Ovary (tissue), 7 donors: ENCODE measurements around a stretch of chr10.

DNA sequence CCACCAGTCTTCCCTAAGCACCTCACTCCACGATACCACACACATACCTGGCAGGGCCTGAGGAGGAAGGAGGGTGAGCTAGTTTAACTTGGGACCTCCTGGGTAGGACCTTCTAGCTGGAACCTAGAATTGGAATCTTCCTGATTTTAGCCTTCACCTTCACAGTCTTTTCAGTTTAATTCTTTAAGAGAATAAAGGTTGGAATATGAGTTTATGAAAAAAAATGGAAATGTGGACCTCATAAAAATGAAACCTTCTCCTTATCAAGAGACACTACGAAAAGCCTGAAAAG, 374.8 kb upstream of the ZMIZ1 start:
- PRO-cap, 7 experiments = no peak in any of the 7 experiments
- RAMPAGE, long total RNA, 2 experiments = no peak in any of the 2 experiments

- PRO-cap, 7 experiments = no peak in any of the 7 experiments
- RAMPAGE, long total RNA, 2 experiments = no peak in any of the 2 experiments
These were observed 323.3 kb upstream of the ZMIZ1 start for GRCh38 chr10:78745486-78745834.

GRCh38 chr10:78805238-78805754, 263.5 kb upstream of the ZMIZ1 start:
- PRO-cap, 7 experiments = peak in 3 of 7 experiments; most common plus-strand start chr10:78805545 (in 1); most common minus-strand start chr10:78805356 (in 3)
- RAMPAGE, long total RNA, 2 experiments = no peak in any of the 2 experiments

- PRO-cap, 7 experiments = peak in 1 of 7 experiments; most common plus-strand start chr10:78900243 (in 1)
- RAMPAGE, long total RNA, 2 experiments = no peak in any of the 2 experiments
These were observed 168.7 kb upstream of the ZMIZ1 start for GRCh38 chr10:78900076-78900357.

- PRO-cap, 7 experiments = no peak in any of the 7 experiments
- RAMPAGE, long total RNA, 2 experiments = no peak in any of the 2 experiments
These were observed 155.0 kb upstream of the ZMIZ1 start for GRCh38 chr10:78913549-78914346.

DNA sequence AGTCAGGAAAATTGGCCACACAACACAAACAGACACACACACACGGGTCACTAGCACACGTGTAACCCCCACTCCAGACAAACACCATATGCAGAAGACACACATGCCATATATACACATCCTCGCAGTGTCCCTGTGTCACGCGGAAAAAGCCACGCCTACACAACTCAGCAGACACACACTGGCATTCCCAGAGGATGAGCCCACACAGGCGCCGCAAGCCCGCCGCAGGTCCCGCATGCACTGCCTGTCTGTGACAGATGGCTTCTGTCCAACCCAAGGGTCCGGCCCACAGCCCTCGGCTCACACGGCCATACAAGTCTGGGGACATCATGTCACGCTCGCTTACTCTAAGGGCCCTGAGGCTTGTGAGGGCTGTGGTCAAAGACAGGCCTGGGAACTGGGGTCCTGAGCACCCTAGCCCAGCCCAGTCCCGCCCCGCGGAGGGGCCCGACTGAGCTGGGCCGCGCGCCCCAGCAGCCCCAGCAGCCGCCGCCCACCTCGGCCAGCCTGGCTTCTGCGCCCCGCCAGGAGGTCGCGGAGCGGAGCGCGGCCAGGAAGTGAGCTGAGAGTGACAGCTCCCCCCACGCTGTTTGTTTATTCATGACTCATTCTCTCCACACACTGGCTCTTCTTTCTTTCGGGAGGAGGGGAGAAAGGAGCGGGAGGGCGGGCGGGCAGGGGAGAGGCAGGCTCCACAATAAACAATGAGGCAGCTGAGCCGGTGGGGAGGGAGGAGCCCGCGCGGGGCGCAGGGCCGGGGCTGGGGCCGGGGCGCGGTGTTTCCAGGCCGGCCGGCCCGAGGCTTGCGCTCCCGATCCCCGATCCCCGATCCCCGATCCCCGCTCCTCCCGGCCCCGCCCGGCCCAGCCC, 95.4 kb upstream of the ZMIZ1 start:
- PRO-cap, 7 experiments = peak in 7 of 7 experiments; most common plus-strand start position 187 of the sequence (in 6); most common minus-strand start position 521 of the sequence (in 6)
- RAMPAGE, long total RNA, 2 experiments = no peak in any of the 2 experiments

DNA sequence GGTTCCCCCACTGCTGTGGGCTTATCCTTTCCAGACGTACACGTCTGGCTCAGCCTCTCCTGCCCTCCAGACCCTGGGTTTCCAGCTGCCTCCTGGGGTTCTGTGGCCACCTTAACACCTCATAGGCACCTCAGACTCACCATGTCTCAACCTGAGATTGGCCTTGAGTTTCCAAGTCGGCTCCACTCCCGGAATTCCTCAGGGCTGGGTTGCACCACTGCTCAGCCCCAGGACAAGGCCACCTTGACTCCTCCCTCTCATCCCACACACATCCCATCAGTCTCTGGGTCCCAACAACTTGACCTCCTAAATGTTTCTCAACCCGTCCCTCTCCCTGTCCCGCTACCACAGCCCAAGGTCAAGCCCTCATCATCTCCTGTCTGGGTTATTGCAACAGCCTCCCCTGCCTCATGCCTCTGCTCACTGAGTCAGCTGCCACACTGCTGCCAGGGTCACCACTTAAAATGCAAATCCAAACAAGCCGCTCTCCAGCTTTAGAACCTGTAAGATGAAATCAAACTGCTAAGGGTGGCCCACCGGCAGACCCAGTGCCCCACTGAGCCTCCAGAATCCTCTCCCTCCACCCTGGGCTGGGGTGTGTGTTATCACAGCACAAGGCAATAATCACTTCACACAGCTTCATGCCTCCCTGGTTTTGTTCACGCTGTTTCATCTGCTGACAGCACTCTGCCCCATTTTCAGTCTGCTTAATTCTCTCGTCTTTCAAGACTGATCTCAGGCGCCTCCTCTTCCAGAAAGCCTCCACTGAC, 90.9 kb upstream of the ZMIZ1 start:
- PRO-cap, 7 experiments = peak in 1 of 7 experiments; most common plus-strand start position 426 of the sequence (in 1); most common minus-strand start position 196 of the sequence (in 1)
- RAMPAGE, long total RNA, 2 experiments = no peak in any of the 2 experiments

DNA sequence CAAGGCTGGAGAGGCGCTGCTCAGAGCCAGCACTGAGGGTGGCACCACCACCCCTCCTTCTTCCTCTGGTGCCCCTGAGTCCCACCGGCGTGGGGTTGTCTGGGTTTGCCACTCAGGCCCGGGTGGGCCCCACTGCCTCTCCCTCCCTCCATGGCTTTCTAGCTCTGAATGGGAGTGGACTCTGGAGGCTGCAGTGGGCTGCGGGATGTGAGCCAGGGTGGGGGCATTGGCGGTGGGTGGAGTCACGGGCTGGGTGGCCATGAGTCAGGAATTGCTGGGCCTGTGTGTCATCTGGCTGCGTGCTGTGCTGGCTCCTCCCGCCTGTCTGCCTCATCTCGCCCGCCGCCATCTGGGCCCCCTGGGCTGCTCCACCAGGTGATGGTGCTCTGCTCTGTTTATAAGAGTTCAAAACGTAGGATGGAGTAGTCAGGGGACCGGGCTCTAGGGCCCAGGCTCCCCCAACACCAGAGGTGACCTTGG, 82.9 kb downstream of the ZMIZ1 start:
- PRO-cap, 7 experiments = peak in 4 of 7 experiments; most common plus-strand start position 404 of the sequence (in 2); most common minus-strand start position 166 of the sequence (in 4)
- RAMPAGE, long total RNA, 2 experiments = no peak in any of the 2 experiments

DNA sequence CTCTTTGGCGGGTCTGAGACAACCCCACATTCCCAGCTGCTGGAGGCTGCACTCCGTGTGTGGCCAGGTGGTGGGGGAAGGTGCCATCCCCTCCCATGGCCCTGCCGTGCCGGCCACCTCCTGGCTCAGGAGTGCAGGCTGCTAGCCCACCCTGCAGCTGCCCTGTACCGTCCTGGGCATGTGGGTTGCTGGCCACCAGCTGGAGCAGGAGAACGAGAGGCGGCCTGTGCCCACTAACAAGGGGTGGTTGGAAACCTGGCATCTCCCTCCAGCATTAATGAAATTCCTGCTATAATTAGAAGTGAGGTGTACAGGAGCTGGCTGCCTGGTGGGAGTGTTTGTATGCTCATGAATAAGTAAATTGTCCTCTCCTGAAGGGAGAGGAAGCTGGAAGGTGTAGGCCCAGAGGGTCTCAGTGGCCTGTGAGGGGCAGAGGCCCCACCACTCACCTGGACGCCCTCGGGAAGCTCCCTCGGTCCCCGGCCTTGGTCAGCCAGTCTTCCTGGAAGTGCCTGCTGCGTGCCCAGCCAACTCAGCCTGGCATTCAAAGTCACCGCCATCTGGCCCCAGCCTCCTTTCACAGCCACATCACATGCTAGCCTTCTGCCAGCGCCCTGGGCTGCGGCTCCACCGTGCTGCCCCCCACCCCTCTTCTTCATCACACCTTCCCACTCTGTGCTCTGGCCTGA, 97.8 kb downstream of the ZMIZ1 start:
- PRO-cap, 7 experiments = no peak in any of the 7 experiments
- RAMPAGE, long total RNA, 2 experiments = no peak in any of the 2 experiments

GRCh38 chr10:79176999-79177469, 108.3 kb downstream of the ZMIZ1 start:
- PRO-cap, 7 experiments = peak in 1 of 7 experiments; most common plus-strand start chr10:79177272 (in 1); most common minus-strand start chr10:79177105 (in 1)
- RAMPAGE, long total RNA, 2 experiments = no peak in any of the 2 experiments

- PRO-cap, 7 experiments = no peak in any of the 7 experiments
- RAMPAGE, long total RNA, 2 experiments = no peak in any of the 2 experiments
These were observed 128.7 kb upstream of the PPIF start for GRCh38 chr10:79218427-79219095.

- PRO-cap, 7 experiments = peak in 4 of 7 experiments; most common plus-strand start chr10:79248726 (in 2); most common minus-strand start chr10:79248540 (in 3)
- RAMPAGE, long total RNA, 2 experiments = no peak in any of the 2 experiments
These were observed 98.8 kb upstream of the PPIF start for GRCh38 chr10:79248444-79248816.

DNA sequence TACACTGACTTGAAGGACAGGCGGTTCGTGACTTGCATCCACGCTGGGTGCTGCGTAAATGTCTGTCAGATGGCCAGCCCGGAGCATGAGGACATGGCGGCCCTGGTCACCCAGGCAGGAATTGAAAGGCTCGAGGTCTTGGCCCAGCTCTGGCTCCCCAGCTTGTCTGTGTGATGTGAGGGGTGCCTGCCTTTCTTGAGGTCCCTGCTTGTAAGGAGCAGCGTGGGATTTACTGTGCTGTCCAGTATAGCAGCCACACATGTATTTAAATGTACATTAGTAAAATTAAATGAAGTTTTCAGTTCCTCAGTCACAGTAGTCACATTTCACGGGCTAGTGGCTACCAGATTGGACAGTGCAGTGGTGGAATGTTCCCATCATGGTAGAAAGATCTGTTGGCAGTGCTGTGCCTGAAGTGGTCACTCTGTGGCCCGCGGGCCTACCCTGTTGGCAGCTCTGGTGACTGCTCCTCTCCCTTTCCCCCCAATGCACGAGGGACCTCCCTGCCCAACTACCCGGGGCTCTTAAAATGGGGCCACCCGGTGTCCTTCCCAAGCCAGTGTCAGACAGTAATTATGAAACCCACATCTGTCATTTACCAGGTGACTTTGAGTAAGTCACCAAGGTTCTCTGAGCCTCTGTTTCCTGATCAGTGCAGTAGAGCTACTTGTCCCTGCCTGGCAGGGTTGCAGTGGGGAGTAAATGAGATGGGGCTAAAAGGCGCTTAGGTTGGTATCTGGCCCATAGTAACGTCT, 97.8 kb upstream of the PPIF start:
- PRO-cap, 7 experiments = no peak in any of the 7 experiments
- RAMPAGE, long total RNA, 2 experiments = no peak in any of the 2 experiments

- PRO-cap, 7 experiments = no peak in any of the 7 experiments
- RAMPAGE, long total RNA, 2 experiments = no peak in any of the 2 experiments
These were observed 97.1 kb upstream of the PPIF start for GRCh38 chr10:79250092-79250680.

- PRO-cap, 7 experiments = no peak in any of the 7 experiments
- RAMPAGE, long total RNA, 2 experiments = no peak in any of the 2 experiments
These were observed 81.2 kb upstream of the PPIF start for GRCh38 chr10:79266131-79266442.

- PRO-cap, 7 experiments = no peak in any of the 7 experiments
- RAMPAGE, long total RNA, 2 experiments = no peak in any of the 2 experiments
These were observed 59.0 kb upstream of the PPIF start for GRCh38 chr10:79287874-79288967.

DNA sequence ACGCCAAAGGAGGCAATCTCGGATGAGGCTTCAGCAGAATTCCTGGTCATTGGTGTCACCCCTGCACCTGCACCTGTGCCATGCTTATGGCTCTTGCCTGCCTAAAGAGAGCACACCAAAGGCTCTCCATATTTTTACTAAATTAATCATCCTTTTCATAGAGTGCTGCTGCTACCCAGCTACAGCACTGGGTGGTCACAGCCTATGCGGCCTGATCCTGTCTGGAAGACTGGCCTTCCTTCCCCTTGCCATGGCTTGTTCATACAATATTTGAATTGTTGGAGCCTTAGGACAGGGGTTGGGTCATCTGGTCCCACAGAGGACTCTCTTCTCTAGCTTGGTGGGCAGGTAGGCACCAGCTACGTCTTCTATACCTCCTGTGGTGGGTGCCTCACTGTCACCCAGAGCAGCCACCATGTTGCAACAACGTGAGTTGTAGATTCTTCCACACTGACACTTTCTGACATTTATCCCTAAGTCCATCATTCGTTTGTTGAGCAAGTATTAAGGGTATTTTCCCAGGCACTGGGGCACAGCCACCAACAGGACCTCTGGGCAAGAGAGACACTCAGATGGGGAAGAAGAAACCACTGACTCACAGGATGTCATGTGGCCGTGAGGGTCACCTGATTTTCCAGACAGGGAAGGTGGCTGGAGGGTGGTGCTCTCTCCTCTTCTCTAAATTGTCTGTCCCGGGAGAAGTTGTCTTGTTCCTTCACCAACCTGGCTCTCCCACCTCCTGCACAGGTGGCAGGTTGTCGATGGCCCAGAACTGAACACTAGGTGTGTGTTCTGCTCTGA, 51.9 kb upstream of the PPIF start:
- PRO-cap, 7 experiments = no peak in any of the 7 experiments
- RAMPAGE, long total RNA, 2 experiments = no peak in any of the 2 experiments

- PRO-cap, 7 experiments = no peak in any of the 7 experiments
- RAMPAGE, long total RNA, 2 experiments = no peak in any of the 2 experiments
These were observed 34.0 kb upstream of the PPIF start for GRCh38 chr10:79313295-79313591.

DNA sequence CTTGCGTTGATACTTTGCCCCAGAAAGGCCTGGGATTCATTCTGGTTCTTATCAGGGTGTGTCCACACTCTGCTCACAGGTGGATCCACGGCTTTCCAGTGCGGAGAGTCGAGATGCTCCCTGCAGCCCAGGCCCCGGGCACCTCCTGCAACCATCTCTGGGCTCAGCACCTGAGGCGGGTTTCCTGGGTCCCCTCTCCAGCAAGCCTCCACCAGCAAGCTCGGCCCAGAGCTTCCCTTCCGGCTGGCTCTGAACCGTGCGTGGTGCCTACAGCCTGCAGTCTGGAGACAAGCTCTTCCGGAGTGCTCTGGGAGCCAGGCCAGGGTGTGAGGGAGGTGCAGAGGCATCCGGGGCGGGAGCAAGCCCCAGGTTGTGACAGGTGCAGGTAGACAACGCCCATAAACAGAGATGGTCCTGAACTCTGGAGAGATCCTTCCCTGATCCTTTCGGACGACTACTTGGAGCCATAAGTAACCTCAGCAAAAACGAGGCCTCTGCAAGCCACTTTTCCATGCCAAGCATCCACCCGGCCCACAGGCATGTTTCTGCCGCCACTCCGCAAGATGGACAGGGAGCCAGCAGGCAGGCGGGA, 32.2 kb upstream of the PPIF start:
- PRO-cap, 7 experiments = no peak in any of the 7 experiments
- RAMPAGE, long total RNA, 2 experiments = no peak in any of the 2 experiments

- PRO-cap, 7 experiments = no peak in any of the 7 experiments
- RAMPAGE, long total RNA, 2 experiments = no peak in any of the 2 experiments
These were observed 24.7 kb upstream of the PPIF start for GRCh38 chr10:79322342-79323187.